Right cardiac atrium (tissue), 1 donor: ENCODE measurements around a stretch of chr2.

DNA sequence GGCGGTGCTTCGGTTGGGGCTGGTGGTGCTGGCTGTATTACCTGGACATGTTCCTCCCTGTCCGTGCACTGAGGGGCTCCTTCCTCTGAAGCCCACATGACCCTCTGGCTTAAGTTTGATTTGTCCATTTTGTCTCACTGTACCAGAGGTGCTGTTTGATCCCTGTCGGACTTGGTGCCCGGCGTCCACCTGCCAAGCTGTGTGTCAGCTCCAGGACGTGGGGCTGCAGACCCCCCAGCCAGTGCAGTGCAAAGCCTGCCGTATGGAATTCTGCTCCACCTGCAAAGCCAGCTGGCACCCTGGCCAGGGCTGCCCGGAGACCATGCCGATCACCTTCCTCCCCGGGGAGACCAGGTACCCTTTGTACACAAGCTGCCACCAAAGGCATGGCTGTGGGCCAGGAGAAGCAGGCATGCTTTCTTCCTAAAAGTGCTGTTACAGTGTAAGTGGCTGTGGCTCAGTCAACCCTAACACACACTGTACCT is 103.2 kb downstream of the RNF144A start:
- PRO-cap, result no peak

DNA sequence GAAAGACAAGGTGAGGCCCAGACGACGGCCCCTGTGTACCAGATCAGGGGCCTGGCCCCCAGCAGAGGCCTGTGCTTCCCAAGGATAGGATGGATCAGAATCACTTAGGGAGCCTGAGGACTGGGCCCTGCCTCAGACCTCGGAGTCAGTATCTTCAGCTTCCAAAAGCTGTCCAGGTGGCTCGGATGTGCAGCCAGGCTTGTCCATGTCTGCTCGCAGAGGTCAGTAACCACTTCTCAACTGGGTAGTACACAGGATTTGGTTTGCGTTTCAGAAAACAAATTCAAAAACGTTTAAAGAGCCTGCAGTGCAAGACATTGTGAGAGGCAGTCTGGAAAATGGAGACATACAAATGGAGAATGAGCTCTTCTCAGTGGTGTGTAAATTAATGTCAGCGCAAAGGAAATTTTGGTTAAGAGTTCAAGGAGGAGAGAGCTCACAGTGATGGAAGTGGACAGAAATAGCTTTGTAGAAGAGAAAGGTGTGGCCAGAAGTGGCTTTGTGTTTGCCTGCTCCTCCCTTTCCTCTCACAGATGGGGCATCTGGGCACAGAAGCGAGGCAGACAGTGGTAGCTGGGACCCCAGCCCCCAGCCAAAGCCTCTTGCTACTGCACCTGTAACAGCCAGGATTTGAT is 111.2 kb downstream of the RNF144A start:
- PRO-cap, result no peak

- PRO-cap, result no peak
Observed at GRCh38 chr2:7046610-7047457, 129.6 kb downstream of the RNF144A start.

- PRO-cap, result no peak
Observed at GRCh38 chr2:7730401-7730880, 813.2 kb downstream of the RNF144A start.

GRCh38 chr2:7879167-7879621 is 802.7 kb upstream of the ID2 start:
- PRO-cap, result no peak

- PRO-cap, result no peak
Observed at GRCh38 chr2:8162419-8163020, 519.3 kb upstream of the ID2 start.

DNA sequence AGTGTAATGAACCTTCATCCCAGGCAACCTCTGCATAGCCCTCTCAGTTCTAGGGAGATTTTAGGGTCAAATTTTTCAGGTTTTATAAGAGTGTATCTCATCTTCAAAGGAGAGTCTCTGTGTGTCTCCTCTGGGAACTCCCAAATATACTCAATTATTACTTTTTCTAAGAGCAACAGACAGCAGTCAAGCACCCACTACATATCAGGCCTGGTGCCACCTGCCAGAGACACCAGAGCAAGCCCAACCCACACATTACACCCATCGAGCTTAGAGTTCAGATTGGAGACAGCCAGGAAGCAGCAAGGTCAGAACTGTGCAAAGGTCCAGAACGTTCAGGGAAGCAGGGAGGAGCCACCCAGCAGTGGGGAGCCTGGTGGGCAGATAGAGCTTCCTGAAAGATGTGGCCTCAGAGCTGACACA is 440.7 kb upstream of the ID2 start:
- PRO-cap, result no peak

- PRO-cap, result no peak
Observed at GRCh38 chr2:8249150-8249750, 432.6 kb upstream of the ID2 start.

DNA sequence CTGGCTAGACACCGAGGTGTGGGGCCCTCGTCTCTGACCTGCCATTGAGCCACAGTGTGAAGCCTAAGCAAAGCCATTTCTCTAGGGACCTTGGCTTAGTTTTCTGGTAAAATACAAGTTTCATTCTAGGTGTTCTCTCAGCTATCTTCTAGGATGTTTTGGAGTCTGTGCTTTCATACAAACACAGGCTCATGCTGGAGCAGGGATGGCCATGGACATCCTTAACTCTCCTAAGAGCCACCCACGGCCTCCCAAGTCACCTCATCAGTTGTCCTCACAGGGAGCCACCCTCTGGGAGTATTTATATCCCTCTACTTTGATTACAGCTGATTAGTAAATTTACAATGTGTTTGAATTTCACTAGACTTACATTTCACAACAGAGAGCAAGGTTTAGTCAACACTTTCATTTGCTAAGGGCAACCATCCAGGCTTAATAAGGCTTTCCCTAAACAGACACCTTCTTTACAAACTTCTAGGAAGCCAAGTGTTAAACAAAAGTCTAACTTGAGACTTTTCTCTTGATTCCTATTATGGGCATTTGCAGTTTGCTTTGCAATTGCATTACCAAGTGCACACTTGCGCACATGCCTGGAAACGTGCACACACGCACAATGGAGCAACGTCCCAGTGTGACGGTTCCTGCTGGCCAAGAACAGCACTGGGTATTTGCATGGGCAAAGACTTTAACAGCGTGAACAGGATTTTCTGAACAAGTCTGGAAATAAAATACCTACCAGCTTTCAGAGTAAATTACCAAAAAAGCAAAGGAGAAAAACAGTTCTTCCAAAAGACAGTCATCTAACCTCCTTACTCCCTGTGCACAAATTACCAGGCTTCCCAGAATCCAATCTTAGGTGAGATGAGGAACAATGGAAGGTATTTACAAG is 376.5 kb upstream of the ID2 start:
- PRO-cap, result no peak

DNA sequence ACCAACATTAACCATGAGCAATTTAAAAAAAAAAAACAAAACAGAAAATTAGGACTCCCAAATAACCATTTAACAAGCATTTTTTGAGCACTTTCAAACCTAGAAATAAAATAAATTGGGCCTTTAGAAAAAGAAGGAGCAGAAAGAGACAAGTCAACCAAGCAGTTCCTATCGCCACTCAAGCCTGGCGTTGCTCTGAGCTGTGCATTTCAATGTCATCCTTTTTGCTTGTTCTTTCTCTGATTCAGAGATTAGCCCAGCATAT is 344.7 kb upstream of the ID2 start:
- PRO-cap, result no peak

DNA sequence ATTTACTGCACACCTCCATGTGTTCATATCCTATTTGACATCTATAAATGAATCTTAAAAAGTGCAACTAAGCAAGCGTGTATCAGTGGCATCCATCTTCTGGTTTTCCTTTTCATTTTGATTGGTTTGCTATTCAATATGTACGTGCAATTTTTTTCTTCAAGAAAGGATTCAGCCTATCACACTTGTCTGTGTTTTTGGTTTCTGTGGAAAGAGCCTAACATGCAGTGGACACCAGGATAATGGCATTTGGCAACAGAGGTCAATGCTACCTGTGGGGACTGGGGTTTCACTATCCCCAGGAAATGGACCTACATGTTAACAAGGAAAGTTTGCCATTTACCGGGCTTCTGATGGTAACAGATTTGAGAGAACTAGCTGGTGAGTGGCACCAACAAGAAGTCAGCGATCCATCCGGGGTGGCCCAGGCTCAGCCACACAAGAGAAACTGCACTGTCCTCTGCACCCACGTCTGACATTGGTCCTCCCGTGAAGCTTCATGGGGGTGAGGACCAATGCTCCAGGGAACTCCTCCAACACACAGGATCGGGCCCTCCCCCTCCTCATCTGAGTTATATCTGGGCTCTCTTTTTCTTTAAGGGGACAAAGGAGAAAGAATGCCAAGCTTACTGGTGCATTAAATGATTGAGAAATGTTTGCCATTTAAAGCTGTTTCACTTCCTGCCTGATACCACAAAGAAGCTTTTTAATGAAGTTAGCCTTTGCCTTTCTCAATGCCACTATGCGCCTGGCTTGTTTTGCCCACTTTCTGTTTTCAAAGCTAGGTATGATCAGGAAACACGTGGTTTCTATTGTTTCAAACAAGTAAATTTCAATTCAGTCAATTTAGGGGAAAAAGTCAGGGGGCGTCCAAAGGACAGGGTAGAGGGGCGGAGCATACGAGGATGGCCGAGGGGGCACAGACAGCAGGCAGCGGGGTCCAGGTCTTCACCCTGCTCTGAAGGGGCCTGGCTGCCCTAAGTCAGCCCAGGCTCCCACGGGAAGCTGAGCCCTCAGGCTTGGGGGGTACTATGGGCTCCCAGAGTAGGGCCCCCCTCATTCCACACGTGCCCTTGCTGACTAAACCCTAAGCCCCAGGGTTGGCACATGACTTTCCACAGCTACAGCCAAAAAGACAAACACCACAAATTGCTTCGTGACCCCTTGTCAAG is 204.2 kb upstream of the ID2 start:
- PRO-cap, result no peak

GRCh38 chr2:8479152-8479888 is 202.5 kb upstream of the ID2 start:
- PRO-cap, result no peak

GRCh38 chr2:8663966-8664291 is 17.9 kb upstream of the ID2 start:
- PRO-cap, result no peak

DNA sequence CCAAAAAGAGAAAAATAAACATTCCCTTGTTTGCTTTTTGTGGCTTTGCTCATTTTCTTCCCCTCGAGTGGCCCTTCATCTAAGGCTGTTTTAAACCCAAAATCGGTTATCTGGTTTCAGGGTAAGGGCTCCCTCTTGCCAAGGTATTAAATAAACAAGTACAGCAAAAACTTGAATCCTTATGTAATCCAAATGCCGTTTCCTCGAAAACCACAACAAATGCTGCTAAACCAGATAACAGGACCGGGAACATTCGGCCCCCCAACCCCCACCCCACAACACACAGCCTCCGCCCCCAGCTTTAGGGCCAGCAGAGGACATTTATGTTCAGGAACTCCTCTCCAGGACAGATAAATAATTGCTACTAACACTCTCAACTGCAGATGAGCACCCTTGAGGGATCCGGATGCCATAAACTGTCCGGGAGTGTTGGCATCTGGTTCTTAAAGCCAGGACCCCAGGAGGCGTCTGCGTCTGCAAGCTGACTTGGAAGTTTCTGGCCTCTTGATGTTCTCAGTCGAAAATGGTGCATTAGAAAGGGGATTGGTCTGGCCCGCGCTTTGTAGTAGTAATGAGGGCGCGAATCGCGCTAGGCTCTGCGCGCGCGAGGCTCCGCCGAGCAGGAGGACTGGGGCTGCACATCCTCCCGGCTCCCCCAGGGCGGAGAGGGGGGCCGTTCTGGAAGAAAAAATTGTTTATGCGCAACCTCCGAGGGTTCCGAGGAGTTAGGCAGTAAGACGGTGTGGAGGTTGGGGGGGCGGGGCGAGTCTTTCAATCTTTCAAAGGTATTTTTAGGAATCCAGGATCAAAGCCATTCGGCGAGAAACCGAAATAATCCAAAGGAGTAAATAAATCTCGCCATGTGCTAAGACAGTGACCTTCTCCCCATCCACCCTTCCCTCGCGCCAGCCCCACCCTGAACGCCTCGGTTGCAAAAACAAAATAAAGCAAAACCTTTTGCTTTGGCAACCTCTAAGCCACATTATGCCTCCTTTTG is 3.9 kb upstream of the ID2 start:
- PRO-cap, result bidirectional peak, plus-strand start at position 382 of the sequence, minus-strand start at position 224 of the sequence; bidirectional peak, plus-strand start at position 599 of the sequence, minus-strand start at position 498 of the sequence

DNA sequence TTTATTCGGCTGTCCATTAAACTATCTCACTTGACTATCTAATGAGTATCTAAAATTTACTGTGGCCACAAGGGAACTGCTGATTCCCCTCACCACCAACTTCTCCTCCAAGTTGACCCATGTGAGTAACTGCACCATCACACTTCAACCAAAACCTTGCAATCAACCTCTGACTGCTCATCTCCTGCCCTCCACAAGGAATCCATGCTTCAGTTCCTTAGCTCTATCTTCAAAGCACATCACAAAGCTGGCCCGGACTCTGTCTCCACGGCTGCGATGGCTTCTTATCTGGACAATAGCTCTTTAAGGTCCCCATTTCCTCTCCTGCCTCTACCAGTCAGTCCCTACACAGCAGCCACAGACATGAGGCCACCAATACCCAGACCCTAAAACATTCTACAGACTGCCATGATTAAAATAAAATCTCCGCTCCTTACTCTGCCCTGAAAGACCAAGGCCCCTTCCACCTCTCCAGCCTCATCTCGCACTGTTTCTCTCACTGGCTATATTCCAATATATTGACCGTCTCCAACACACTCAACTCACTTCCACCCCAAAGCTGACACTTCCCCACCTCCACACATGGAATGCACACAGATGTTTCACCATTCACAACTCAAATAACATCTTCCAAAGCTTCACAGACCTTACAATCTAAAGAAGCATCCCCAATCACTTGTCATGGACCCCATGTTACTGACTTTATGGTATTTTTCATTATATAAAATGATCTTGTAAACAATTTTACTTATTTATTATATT is 25.6 kb downstream of the MBOAT2 start:
- PRO-cap, result no peak

DNA sequence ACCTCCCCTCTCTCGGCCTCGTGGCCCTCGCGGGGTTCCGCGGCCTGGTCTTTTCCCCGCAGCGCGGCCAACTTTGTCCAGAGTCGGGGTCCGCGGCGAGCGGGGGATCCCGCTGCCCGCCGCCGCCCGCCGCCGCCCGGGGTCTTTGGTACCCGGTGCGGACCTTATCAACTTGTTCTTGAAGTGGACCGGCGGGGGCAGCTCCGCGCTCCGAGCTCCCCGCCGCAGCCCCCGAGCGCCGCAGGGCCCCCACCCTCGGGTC is 753 bp downstream of the ASAP2 start:
- PRO-cap, result no peak

GRCh38 chr2:9250431-9251231 is 44.0 kb downstream of the ASAP2 start:
- PRO-cap, result no peak

DNA sequence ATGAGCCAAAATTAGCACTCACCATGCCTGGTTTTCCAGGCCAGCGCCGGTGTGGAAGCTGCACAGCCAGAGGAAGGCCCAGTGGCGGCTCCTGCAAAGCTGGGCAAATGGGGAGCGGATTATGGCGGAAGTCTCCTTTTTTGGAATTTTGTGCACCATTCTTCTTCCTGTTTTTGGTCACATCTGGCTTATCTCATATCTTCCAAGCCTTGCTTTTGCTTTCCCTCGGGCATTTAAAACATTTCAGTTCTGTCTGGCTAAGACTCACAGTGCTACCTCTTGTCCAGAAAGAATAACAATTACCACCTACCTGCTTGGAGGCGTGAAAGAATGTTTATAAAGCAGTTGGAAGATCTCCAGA is 94.3 kb downstream of the ASAP2 start:
- PRO-cap, result no peak

DNA sequence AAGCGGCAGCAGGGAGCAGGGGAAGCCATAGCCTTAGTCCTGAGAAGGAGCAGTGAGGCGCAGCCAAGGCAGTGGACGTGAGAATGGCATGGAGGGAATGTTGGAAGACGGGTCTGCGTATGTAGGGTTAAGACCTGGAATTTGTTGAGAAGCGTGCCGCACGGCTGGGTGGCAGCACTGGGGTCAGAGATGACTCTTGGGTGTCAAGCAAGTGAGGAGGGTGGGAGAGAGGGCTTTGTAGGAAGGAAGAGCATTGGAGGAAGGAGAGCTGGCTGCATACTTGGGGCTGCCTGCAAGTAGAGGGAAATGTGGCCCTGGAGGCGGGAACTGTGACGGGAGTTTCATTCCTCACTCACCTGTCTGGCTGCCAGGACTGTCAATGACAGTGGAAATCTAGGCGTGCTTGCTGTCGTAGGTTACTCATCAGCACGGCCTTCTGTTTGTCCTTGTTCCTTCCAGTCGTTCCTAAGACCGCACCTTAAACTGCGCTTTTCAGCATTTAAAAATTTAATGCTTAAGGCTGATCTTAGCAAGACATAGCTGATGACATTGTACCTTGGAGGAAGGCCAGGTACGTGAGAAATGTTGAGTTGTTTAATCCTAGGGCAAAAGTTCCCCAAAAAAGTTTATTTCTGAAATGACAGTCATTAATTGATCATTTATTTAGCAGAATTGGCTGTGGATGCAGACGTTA is 107.9 kb downstream of the ITGB1BP1 start:
- PRO-cap, result no peak

- PRO-cap, result no peak
Observed at GRCh38 chr2:9318160-9318750, 105.1 kb downstream of the ITGB1BP1 start.